Measurements from ENCODE around the genes DNAJB9 and MDFIC.

DNA sequence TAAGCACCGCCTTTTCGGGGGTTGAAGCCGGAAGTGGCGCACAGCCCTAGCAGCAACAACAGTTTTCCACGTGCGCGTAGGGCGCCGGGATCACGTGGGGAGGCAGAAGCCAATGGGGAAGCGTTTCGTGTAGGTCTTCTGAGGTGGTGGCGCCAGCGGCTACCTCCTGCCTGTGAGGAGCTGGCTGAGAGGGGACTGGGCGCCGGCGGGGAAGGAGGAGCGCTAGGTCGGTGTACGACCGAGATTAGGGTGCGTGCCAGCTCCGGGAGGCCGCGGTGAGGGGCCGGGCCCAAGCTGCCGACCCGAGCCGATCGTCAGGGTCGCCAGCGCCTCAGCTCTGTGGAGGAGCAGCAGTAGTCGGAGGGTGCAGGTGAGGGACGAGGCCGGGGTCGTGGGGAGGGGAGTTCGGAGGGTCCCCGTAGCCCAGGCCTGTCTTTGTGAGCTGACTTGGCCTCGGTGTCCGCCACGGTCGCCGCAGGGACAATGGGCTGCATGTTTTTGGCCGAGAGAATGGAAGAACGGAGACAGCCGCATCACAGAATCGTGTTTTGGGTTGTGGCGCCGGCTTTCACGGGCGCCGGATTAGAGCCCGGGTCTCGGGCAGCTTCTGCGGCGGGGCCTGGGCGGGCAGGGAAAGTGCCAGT is at the start of gene DNAJB9:
Gene DNAJB9, plus strand, starts transcription at position 141 of the 644 bp plus-strand sequence.
- RRBS, result 4% methylated on average over 23 of the region's 57 CpGs

DNA sequence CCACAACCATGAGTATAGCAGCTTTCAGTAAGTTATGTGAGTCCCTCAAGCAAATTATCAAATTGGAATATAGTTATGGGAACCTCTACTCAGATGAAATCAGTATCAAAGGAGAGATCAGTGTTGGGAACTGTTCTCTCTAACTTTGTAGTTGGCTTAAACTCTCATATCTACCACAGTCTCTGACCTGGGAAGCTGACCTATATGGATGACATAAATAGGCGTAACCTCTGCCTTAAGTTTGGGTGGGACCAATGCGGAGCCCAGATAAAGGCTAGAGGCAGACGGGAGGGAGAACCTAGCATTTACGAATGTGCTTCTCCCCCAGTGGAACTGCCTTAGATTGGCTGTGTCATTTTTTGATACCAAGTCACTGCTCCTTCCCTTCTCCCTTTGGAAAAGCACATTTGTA is 23.8 kb upstream of the LRRN3 start:
- RRBS, result no CpG with 5 or more reads among the region's 4 CpGs

DNA sequence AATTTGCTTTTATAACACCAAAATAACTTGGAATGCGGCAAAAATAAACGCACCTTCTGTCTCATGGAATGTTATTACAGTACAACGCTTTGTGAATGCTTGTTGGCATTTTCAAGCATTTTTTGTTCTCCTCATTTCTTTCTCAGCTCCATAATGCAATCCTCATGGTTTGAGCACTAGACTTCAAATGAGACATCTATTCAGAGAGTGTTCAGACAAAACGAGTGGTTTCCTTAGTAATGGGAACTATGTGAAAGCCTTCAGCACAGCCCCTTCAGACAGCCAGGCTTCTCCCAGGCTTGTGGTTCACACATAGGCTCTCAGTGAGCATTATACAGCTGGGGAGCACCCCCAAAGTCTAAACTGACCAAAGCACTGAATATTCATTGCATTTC is 8.6 kb upstream of the LRRN3 start:
- RRBS, result no CpG with 5 or more reads among the region's 4 CpGs

DNA sequence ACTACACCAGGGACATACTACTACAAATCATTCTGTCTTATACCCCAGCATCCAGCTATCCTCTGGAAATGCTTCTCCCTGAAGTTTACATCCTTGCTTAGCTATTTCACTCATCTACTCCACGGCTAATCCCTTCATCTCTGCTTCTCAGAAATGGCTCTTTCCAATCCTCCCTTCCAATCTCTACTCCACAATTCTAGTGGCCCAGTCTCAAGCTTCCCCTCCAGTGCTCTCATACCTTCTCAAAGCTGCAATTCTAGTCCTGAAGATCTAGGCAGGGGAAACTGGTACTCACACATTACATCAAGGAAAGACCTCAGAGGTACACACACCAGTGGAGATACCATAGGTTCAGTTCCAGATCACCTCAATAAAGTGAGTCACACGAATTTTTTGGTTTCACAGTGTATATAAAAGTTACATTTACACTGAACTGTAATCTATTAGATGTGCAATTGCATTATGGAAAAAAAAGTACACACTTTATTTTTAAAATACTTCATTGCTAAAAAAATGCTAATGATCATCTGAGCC is 123.1 kb downstream of the IMMP2L start:
- RRBS, result no CpG with 5 or more reads among the region's 2 CpGs

DNA sequence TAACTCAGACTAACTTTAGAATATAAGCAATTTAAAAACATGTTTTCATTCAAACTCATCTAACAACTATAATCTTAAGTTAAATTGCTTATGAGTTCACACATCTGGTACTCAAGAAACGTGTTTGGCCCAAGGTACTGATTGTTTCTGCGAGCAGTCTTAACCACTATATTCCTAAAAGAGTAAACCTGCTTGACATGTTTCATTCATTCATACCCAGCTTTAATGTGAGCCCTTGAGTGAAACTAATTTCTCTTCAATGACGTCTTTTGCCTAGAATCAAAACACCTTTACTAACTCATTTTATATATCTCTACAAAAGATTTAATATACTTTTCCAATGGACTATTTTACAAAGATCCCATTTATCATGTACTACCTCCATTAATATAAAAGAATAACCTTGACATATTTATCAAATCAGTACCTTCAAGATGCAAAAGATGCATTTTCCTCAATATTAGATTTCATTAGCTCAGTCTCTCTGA is 38.6 kb downstream of the IMMP2L start:
- RRBS, result no CpG with 5 or more reads among the region's 3 CpGs

DNA sequence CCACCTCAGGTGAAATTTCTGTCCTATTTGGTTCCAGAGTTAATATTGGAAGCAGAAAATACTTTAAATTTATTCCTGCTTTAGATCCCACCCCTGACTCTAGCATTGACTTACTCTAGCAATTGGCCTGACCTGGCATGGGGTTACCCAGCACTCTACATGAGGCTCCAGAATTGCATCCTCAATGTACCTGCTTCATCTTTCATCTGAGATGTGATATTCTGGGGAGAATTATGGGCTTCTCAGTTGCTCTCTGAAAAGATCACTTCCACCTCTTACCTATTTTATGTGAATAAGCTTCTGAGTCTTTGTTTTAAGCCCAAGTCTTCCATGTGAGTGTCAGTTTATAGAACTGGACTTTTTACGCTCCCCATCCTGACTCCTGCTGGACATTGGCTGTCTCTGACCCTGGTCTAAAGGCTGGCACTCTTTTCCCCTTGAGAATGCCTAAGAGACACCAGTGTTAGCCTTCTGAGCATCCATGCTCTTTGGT is 148.4 kb upstream of the IMMP2L start:
- RRBS, result no CpG with 5 or more reads among the region's 1 CpG

DNA sequence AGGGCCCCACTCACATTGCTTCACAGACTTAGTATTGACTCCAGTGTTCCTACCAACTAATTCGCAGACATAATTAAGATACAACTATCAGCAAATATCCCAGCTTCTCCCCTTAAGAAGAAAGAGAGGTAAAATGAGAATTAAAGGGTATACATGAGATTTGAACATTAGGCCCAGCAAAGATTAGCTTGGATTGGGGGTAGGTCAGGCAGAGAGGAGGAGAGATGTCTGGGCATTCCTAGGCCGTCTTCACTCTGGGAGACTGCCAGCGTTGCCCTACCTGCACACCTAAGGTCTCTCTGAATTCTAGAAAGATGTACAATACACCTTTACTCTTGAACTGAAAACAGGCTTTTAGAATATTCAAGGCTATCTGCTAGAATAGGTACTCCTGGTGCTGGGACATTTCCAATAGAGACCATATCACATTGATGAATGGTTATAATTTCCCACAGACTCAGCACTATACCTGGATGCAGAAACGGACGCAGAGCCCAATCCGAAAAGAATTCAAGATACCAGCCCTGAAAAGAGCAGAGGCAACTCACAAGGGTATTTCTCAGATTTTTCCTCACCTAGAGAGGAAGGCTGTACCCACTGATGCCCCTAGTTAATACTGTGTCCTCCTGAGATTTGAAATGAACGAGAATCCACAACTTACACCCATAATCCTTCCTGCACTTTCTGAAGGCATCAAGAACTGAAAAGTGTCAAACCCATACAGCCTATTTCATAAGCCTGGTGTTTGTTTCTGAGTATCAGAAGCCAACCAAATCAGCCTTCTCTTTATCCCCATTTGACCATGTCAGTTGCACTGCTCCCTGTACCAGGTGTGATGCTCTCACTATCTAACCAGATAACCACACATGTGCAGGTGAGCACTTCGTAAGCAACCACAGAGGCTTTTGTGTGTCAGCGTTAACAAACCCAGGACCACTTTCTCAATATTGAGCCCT is 114.8 kb downstream of the DOCK4 start:
- RRBS, result no CpG with 5 or more reads among the region's 9 CpGs

DNA sequence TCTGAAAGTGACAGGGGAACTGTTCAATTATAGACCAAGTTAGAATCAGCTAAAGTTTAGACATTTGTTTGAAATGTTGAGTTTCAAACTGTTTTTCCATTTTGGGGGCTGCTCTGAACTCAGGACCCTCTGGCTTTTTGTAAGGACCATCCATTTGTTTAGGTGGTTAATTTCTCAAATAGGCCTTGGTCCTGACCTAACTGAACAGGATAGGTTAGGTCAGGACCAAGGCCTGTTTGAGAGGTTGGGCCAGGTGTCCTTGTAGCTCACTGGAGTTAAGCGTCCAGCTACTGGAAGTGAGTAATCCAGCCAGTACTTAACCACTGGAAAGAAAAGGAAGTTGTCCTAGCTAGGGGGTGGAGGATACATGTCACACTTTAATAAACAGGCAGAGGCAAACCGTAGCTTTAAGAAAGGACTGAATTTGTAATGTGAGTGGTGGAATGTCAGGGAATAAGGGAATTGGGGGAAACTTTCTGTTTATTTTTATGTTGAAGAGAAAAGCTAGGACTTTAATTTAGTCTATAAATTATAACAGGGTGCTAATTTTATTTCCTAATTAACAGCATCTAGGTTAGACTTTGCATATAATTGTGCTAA is 50.9 kb upstream of the BMT2 start:
- RRBS, result no CpG with 5 or more reads among the region's 2 CpGs

DNA sequence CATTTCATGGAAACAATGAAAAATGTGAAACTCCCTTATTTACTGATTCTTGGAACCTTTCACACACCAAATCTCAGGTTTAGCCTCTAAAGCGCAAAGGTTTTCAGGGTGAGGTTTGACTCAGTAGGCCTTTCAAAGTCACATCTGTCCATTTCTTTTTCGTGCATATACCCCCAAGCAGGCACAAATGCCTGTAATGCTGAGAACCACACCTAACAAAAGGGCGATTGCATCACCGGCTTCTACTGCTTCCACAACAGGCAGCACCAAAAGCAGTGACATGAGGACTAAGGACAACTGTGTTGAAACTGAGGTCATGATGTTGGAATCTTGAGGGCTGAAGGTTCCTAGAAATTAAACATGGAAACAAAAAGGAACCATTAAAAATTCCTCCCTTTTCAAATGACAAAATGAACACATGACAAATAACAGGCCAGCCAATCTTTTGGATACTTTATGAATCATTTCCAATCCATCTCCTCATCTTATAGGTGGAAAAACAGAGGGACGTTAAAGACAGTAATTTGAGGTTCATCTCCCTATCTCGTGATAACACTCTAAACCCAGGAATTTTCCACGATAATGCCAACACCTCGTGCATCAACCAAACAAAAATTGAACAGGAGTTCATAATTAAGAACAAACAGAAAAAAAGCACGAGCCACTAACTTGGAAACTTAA is 953 bp downstream of the SMIM30 start:
- RRBS, result no CpG with 5 or more reads among the region's 9 CpGs

DNA sequence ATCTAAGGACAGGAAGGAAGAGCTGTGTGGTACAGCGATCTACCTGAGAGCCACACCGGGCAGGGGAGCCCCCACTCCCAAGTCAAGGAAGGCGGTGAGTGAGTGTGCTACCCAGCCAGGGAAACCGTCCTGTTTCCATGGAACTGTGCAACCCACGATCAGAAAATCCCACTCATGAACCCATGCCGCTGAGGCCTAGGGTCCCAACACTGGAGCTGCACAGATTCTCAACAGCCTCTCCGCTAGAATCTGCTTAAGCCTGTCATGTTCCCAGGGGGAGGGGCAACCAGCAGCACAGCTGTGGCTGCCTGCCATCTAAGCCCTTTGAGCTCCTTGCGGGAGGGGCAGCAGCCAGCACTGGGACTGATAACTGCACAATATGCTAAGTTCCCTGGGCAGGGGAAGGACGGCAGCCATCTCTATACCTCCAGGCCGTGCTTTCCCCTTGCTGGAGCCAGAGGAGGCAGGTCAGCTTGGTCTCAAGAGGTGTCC is 213.0 kb upstream of the SMIM30 start:
- RRBS, result no CpG with 5 or more reads among the region's 10 CpGs

DNA sequence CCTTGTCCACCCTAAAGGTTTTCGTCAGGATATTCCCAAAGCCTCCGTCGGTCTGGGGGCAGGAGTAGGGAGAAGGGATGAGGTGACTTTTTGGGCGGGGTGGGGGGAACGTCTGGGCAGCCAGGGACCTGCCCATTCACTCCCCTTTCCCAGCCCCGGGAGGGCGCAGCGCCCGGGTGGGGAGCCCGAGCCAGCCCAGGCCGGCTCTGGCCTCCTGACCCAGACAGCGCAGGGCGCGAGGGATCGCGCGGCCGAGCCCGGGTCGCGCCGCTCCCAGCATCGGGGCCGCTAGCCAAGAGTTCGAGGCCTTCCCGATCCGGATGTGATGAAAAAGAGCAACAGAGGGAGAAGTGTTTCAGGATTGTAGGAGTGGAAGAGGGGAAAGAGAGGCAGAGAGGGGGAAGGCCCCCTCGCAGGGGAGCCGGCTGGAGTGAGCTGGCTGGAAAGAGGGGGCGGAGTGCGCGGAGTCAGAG is at the start of gene MDFIC:
Gene MDFIC, plus strand, starts transcription at position 135 of the 473 bp plus-strand sequence.
- RRBS, result 5% methylated on average over 20 of the region's 32 CpGs

GRCh38 chr7:114923125-114923871 is 1.4 kb downstream of the MDFIC start:
- RRBS, result no CpG with 5 or more reads among the region's 14 CpGs

GRCh38 chr7:114961232-114961929 is 39.5 kb downstream of the MDFIC start:
- RRBS, result no CpG with 5 or more reads among the region's 2 CpGs

DNA sequence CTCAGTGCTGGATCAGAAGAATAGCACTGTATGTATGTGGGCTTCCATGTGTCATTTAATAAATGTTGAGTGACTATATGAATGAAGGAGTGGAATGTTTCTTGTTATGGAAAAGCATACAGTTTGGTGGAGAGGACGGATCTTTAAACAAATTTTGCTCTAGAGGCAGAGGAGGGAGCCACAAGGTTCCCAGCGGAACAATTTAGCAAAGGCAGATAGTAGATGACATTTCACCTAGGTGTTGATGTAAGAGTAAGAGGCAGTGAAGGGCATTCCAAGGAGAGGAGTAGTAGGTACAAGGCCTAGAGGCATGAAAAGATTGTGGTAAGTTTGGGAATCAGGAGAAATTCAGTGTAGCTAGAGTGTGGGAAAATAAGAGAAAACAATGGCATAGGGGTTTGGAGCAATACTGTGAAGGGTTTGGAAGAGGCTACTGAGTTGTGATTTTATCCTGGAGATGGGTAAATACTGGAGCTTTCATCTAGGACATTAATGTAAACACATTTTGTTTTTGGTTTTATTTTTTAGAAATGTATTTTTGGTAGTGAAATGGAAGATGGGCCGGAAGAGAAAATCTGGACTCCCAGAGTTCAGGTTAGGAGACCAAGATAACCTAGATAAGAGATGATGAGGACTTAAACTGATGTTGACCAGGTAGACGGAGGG is 43.1 kb downstream of the MDFIC start:
- RRBS, result no CpG with 5 or more reads among the region's 4 CpGs

GRCh38 chr7:115145418-115145846 is 223.5 kb downstream of the MDFIC start:
- RRBS, result no CpG with 5 or more reads among the region's 2 CpGs

DNA sequence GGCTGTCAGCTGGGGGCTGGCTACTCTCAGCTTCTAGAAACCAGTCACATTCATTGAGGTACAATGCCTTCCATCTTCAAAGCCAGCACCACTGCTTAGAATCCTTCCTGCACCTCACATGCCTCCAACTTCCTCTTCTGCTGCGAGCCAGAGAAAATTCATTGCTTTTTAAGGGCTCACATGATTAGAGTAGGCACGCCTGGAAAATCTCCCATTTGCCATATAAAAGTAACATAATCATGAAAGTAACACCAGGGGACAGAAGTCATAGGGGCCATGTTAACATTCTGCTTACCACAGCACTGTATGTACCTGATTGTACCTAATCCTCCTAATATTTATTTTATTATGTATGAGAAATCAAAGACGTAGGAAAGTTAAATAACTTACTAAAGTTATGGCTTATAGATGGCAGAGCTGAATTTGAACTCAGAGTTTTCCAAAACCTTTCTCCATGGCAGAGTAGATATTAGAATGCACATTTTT is 28.8 kb downstream of the TES start:
- RRBS, result no CpG with 5 or more reads among the region's 3 CpGs

- RRBS, result no CpG with 5 or more reads among the region's 9 CpGs
Observed at GRCh38 chr7:116353963-116354493, 143.7 kb downstream of the TES start.

DNA sequence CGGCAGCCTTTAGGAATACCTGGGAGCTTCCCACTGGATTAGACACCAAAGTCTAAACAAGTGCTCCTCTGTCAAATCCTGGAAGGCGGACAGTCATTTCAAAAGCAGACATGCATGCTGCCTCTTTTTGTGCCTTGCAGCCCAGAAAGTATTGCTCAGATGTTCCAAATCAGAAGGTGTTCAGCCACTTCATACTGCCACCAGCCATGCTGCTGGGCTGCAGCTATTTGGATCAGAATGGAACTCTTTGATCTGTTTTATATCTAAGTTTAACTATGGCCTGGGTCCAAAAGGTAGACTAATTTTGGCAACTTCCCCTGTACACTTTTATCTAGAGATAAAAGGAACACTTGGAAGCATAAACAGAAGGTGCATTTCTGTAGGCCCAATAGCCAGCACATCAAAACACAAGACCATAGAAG is 143.3 kb upstream of the CAV2 start:
- RRBS, result no CpG with 5 or more reads among the region's 2 CpGs